Measurements from ENCODE around the gene IL17B.

DNA sequence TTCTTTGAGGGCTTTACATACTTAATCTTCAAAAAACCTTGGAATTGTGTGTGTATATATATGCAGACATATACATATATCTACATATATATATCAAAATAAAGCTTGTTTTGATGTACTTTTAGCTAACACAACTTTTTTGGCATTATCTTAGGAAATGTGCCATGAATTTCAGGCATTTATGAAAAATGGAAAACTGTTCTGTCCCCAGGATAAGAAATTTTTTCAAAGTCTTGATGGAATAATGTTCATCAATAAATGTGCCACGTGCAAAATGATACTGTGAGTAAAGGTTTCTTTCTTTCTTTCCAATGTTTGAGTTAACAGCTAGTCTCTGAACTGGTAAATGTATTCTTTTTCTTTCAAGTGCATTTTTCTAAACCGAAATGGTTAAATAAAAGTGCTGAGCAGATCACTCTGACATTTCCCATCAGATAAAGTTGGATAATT, 6.4 kb downstream of the SPINK5 start:
- PRO-cap, result no peak

DNA sequence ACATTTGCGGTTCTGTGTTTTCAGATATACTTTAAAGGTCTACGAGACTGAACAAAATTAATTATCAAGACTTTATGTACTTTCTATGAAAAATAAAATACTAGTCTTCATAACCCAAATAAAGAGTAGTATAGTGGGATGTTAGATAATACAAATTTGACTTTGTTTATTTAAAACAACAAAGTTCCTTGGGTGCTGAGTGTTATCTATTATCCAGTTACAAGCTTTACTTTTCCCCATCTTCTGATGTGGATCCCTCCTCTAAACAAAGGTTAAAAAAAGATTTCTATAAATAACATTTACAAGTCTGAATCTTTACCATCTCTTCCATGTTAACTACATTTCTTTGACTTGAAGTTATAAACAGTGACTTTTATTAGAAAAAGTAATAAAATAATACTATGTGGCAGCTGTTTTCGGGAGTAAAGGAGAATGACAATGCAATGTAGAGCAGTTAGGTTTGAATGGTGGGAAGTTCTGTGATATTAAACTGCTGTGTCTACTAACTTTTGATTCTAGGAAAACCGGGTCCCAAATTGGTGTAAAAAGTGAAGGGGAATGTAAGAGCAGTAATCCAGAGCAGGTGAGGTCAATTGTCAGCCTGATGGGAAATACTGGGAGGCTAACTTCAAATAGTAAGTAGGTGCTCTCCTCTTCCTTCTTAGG, 24.4 kb downstream of the SPINK5 start:
- PRO-cap, result no peak

DNA sequence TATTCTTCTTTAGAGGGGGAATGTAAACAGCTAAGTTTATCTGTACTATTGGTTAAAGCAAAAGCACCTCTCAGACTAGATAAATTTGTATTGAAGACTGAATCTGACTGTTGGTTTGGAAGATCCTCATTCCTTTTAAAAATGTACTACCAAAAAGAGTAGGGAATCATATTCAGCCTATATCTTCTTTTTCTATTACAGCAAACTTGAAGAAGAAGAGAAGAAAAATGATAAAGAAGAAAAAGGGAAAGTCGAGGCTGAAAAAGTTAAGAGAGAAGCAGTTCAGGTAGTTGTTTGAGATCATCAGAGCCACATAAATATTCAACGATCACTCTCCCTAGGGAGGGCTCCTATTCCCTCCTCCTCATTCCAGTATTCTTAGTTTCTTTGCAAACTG, 44.8 kb downstream of the SPINK5 start:
- PRO-cap, result no peak

DNA sequence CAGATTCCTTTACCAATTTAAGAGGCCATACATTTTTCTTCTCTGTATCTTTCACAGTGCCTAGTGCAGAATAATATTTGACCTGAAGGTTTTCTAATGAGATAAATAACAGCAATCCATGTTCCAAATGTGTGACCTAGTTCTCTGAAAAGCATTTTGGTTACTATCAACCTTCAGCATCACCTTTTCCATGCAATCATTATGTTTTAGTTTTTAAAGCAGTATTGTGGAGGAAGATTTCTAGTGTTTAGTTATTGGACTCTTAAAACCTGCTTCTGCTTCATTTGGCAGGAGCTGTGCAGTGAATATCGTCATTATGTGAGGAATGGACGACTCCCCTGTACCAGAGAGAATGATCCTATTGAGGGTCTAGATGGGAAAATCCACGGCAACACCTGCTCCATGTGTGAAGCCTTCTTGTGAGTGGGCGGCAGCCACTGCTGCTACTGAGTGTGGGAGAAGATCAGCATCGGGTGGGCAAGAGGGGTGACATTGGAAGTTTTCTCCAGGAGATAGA, 47.8 kb downstream of the SPINK5 start:
- PRO-cap, result no peak

GRCh38 chr5:148118311-148118677, 50.1 kb upstream of the SPINK14 start:
- PRO-cap, result no peak

DNA sequence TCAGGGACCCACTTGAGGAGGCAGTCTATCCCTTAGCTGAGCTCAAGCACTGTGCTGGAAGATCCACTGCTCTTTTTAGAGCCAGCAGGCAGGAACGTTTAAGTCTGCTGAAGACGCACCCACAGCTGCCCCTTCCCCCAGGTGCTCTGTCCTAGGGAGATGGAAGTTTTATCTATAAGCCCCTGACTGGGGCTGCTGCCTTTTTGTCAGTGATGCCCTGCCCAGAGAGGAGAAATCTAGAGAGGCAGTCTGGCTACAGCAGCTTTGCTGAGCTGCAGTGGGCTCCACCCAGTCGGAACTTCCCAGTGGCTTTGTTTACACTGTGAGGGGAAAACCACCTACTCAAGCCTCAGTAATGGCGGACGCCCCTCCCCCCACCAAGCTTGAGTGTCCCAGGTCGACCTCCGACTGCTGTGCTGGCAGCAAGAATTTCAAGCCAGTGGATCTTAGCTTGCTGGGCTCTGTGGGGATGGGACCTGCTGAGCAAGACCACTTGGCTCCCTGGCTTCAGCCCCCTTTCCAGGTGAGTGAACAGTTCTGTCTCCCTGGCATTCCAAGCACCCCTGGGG, 12.2 kb downstream of the SPINK13 start:
- PRO-cap, result no peak

GRCh38 chr5:148469408-148470204, 85.8 kb downstream of the FBXO38 start:
- PRO-cap, result no peak

GRCh38 chr5:148829799-148830411, 3.5 kb downstream of the ADRB2 start:
- PRO-cap, result no peak

GRCh38 chr5:148834560-148835045, 8.2 kb downstream of the ADRB2 start:
- PRO-cap, result no peak

- PRO-cap, result no peak
Observed at GRCh38 chr5:149134098-149134831, 7.0 kb upstream of the ABLIM3 start.

DNA sequence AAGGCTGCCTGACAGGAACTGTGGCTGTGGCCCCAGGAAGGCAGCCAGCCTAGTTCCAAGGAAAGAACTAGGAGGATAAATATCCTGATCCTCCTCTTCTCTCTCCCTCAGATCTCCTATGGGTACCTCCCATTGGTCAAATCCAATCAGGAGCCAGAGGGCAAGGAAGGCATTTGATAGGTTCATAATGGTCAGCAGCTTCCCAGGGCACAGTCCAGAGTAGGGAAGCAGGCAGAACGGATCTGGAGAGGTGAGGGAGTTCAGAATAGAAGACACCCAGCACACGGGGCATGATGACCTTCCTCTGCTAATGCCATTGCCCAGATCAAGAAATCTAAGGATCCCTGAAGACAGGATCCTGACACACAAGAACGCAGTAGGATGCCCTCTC, 8.6 kb downstream of the ABLIM3 start:
- PRO-cap, result no peak

DNA sequence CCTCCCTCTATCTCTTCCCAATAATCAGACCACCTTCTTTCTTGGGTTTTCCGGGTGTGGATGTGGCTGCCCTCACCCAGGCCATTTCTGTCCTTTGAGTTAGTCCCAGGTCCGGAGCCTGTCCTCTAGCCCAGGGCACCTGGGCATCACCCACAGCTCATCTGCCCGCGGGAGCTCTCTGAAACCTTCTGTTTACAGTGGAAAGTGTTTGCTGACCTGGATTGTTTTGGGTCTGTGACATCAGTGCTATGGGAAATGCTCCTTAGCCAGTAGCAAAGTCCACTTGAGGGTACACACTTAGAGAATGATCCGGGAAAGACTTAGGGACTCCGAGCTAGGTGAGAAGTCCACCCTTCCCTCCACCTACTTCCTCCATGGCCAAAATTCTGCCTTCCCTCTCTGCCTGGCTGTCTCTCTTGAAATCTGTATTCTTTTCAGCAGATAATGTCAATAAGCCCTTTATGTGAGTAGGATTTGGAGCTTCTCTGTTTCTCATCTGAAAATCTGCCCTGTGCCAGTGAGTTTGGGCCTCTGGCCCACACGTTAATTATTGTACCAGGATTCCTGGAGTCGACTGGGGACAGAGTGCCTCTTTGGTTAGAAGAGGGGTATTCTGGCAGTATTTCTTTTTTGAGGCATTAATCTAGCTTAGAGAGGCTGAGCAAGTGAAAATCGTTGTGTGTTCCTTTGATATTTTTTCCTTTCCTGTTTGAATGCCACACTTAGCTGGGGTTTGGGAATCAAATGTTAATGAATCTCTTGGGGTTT, 19.9 kb downstream of the ABLIM3 start:
- PRO-cap, result no peak

DNA sequence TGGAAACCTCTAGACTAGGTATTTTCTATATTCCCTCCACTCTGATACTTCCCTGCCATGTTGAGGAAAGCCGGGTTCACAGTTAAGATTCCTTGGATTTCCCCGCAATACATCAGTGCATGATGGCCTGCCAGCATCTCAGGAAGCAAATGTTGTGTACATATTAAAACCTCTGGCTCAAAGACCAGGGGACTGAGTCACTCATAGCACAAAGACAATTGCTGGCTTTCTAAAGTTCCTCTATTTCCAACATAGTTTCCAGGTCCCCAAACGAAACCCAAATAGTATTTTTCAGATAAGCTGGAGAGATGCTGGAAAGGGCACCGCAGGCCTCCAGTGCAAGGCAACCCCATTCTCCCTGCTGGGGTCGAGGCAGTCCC, 33.0 kb downstream of the ABLIM3 start:
- PRO-cap, result no peak

DNA sequence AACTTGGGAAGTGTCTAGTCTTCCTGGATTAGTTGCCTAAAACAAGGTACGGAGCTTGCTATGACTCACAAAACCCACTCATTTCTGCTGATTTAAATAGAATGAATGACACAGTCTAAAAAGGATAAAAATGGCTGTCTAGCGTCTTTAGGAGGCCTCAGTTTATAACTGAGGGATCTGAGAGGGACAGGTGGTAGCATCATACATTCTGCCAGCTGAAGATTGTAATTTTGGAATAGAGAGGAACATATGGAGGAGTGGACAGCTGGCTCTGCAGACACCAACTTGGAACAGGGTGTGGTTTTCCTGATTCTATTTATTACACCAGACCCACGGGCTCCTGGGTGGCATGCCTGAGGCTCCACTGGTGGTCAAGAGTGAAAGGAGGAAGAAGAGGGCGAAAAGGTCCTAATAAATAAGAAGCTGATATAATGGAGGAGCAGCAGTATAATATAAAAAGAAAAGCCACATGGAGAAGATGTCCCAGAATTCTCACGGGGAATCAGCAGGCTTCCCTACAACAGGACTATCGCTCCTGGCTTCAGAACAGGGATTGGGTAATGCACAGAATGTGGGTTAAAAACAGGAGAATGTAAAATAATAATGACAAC, 62.8 kb downstream of the ABLIM3 start:
- PRO-cap, result no peak

GRCh38 chr5:149229655-149230044, 42.0 kb upstream of the AFAP1L1 start:
- PRO-cap, result no peak

DNA sequence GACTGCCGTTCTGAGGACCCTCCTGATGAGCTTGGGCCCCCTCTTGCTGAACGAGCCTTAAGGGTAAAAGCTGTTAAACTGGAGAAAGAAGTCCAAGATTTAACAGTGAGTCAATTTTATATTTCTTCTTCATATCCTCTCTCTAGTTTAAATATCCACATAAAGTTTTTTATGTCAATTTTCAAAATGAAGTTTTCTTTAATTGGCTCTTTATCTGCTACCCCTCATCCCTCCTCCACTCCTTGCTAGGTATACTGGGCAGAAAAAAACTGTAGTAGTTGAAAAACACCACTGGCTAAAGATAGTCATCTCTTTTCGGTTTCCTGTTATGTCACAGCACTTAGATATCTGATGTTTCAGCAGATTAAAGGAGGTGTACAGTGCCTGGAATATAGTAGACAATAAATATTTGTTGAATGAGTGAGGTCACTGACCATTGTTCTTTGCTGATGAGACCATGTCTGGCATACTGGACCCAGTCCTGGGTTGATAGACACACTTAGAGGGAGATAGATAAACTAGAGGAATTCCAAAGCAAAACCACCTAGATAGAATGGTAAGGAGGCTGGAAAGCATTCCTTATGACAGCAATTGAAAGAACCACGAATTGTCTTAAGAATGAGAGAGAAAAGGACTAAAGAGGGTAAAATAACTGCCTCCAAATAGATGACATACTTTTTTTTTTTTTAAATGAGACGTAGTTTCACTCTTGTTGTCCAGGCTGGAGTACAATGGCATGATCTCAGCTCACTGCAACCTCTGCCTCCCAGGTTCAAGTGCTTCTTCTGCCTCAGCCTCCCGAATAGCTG, 3.2 kb downstream of the GRPEL2 start:
- PRO-cap, result no peak

DNA sequence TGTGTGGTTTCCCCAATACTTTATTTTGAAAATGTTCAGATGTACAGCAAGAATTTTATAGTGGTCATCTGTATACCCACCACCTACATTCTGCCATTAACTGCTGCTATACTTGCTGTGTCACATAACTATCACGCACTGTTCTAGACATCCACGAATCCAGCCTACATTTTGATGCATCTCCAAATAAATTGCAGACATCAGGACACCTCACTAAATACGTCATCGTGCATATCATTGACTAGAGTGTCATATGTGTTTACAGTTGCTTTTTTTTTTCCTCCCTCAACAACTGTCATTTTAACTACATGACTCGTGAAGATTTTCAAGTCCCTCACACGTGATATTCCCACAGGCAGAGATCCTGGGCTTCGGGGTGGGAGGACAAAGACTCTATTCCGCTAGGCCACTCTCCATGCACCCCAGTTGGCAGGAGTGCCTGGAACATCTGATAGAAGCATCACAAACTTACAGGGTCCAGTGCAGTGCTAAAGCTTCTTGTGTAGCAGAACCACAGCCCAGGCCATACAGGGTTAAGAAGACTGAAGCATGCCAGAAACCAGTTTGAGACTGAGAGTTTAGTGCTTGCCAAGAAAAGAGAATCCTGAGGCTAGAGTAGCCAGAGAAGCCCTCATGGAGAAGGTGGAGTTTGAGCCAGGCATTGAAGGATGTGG, 1.1 kb downstream of the PCYOX1L start:
- PRO-cap, result no peak

GRCh38 chr5:149379032-149380265, at the start of gene IL17B:
IL17B (minus strand) TSS chr5:149379292.
- PRO-cap, result no peak

- PRO-cap, result no peak
Observed at GRCh38 chr5:149381937-149382440, 2.9 kb upstream of the IL17B start.

DNA sequence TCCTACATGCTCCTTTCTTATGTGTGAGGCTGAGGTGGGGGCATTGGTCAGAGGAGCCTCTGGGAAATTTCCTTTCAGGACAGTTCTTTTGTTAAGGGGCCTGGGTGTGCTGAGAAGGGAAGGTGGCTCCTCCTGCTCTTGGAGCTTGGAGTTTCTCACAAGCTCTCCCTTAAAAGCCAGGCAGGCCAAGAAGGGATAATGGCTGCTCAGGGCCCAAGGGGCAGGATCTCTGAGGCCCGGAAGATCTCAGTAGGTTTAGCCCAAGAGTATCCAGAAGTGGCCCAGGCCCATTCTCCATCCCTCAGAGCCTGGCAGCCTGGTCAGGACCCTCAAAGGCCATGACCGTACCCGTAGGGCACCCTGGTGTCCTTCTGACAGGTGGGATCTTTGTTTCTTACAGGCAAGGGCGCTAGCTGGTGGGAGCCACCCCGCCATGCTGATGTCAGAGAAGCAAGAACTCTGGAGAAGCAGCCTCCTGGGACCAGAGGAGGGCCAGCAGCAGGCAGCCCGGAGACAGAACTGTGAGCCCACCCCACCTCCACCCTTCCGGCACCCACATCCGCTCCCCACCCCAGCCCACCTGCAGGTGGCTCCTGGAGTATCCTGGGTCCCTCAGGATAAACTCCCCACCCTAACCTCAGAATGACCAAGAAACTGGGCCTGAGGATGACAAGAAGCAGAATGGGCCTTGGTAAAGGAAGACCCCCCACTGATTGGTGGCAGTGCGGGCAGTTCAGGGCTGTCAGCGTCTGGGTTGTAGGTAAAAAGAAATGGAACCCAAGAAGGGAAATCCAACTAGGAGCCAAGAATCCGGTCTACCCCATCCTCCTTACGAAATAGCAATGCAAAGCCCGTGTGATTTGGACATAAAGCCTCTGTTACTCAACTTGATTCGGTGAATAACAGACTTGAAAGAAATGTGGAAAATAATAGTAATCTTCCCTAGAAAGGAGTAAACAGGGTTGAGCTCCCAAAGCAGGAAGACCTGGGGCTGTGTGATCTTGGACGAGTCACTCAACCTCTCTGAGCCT, 42.3 kb upstream of the IL17B start:
- PRO-cap, result no peak